ENCODE measurements around a stretch of chr12.

- PRO-cap, result no peak
- RAMPAGE, long total RNA, 2 experiments, result no peak in any of the 2 experiments
Measured at GRCh38 chr12:114669914-114670328, 14.1 kb downstream of the TBX3 start.

DNA sequence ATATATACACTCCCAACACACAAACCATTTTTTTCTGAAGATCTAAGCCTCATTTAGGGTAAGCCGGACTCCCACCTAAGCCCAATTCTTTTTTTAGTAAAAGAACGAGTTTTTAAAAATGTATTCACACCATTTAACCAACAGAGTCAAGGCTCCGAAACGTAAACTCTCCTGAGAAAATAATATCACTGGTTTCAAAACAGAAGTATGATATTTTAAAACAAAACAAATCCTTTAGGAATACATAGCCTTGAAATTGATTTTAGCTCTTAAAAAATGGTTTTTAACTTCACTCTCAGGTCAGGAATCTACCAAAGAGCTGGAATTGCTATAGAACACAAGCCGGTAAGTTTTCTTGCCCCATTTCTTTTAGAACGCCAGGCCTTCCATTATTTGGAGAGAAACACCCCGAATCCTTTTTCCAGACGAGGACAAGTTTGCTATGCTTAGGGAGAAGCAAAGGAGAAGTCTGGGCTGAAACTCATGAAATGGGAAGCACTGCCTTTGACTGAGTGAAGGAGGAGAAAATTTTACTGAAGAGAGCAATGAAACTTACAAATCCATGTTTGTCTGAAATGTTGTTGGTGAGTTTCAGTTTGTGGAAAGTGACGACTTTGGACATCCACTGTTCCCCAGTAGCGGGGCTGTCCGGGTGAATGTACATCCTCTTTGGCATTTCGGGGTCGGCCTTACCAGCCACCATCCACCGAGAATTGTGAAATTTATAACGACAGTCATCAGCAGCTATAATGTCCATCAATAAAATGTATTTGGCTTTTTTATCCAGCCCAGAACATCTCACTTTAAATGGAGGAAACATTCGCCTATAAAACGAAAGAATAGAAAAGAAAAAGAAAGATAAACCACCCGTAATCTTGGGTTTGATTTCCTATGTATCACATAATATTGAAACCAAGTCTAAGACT lies 3.4 kb downstream of the TBX3 start:
- PRO-cap, result no peak
- RAMPAGE, long total RNA, 2 experiments, result no peak in any of the 2 experiments

GRCh38 chr12:114686886-114687535 lies 3.0 kb upstream of the TBX3 start:
- PRO-cap, result no peak
- RAMPAGE, long total RNA, 2 experiments, result no peak in any of the 2 experiments

DNA sequence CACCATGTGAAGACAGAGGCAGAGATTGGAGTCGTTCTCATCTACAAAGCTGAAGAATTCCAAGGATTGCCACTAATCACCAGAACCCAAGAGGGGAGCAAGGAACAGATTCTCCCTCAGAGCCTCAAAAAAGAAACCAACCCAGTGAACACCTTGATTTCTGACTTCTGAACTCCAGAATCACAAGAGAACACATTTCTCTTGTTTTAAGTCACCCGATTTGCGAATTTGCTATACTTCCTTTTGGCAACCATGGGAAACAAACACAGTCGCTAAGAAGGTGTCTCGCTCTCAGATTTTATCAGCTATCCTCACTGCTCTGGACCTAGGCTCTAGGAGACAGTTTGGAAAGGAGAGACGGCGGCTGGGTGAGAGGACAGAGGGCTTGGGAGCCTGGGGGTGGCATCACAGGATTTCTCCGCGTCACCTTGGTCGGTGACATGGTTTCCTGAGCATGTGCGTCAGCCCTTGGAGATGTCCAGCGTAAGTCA lies 90.0 kb upstream of the TBX3 start:
- PRO-cap, result no peak
- RAMPAGE, long total RNA, 2 experiments, result no peak in any of the 2 experiments

DNA sequence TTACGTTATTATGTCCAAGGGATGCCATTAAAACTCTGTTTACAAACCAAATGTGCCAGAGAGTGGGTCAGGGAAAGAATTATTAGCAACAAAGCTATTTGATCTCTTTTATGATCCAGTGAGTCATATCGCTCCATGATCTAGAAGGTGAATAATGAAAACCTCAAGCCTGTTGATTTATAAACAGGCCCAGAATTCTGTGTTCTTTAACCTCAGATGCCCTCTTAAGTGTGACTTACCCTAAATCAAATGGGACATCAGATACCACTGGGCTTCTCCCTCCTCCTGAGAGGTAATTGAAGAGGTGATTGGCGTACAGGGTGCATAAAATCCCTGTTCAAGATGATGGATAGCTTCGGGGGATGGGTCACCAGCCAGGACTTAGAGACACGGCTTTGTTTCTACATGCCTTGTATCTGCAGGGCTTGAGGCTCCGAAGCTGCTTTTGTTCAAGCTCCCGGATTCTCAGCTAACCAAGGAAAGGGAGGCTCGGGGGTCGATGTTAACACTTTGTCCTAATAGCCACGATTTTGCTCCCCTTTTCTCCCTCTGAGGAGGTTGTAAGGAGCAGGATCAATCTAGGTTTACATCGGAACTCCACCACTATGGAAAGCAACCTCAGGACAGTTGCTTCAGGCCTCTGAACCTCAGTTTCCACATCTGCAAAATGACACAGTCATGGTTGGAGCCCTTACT lies 230.5 kb upstream of the TBX3 start:
- PRO-cap, result no peak
- RAMPAGE, long total RNA, 2 experiments, result no peak in any of the 2 experiments

- PRO-cap, result no peak
- RAMPAGE, long total RNA, 2 experiments, result no peak in any of the 2 experiments
Measured at GRCh38 chr12:115351509-115351966, 667.6 kb upstream of the TBX3 start.

GRCh38 chr12:115464015-115464436 lies 780.1 kb upstream of the TBX3 start:
- PRO-cap, result no peak
- RAMPAGE, long total RNA, 2 experiments, result no peak in any of the 2 experiments

- PRO-cap, result no peak
- RAMPAGE, long total RNA, 2 experiments, result no peak in any of the 2 experiments
Measured at GRCh38 chr12:115791329-115791900, 486.1 kb downstream of the MED13L start.

DNA sequence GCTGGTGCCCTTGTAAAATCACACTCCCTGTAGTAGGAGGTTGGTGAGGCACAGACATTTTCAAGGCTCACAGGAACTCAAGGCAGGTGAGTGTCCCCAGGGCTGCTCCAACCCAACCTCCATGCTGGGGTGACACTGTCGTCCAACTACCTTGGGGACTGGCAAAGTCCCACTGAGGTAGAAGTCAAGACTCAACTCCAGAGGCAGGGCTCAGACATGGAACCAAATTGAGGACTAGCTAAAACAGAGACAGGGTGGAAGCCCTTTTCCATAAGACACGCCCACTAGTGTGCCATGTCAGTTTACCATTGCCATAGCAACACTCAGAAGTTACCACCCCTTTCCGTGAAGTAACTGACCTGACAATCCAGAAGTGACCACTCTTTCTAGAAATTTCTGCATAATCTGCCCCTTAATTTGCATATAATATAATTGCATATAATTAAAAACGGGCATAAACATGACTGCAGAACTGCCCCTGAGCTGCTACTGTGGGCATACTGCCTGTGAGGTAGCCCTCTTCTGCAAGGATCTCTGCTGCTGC lies 409.7 kb downstream of the MED13L start:
- PRO-cap, result no peak
- RAMPAGE, long total RNA, 2 experiments, result no peak in any of the 2 experiments

DNA sequence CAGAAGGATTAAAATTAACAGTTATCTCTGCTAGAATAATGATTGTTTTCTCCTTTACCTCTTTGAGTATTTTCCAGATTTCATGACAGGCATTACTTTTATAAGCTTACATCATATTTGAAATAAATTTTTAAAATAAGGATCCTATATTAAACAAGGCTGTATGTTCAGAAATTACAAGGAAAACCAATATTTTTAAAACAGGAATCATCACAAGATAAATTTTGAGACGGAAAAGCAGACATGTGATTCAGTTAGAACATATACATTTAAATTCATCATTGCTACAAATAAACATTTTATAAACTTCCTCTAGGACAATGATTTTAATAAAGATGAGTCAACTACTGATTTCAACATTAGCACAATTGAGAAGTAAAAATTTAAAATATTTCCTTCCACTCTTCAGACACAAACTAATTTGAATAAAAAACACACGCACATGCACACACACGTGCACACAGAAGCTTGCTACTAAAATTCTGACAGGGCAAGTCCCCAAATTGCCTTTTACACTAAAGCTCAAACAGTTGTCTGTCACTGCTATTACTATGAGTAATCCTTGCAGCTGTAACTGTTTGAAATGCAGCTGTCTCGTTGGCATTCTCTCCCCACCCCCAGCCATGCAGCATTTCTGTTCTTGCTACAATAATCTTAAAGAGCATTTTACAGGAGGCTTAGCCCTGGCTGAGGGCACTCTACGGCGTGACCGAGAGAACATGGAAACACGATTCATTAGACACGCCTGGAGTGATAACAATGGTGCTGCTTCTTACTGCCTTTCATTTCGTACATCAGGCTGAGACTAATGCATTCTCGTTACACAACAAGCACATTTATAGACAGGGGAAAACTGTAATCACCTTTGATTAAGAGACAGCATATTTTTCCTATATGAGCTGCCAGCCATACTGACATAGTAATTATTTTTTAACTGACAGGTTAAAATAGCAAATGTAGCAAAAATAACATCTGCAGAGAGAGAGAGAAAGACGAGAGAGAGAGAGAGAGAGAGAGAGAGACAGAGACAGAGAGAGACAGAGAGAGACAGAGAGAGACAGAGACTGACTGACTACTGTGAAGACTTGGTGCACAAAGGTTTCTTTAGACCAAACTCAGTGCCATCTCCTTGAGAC lies 154.0 kb downstream of the MED13L start:
- PRO-cap, result no peak
- RAMPAGE, long total RNA, 2 experiments, result no peak in any of the 2 experiments

GRCh38 chr12:116133075-116133653 lies 144.3 kb downstream of the MED13L start:
- PRO-cap, result no peak
- RAMPAGE, long total RNA, 2 experiments, result no peak in any of the 2 experiments

DNA sequence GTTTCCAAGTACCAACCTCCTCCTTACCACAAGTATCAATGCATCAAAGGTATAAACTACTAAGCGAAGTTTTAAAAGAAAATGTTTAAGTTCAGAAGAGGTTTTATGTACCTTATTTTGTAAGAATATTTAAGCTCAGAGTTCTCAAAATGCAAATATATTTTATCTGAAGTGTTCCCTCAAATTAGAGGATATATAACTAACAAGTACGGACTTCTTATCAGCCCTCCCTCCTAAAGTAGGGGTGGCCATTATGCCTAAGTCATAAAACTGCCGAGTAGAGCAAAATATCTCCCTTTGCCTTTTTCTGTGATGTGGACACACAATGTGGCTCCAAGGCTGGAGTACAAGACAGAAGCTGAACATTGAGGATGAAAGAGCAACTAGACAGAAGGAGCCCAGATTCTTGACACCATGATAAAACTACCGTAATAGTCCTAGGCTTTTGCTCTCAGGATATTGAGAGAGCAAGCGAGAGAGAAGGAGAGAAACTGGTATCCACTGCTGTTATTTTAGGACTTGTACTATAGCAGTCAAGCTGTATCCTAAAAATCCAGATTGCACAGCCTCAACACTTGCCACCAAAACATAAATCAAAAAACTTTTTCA lies 120.9 kb downstream of the MED13L start:
- PRO-cap, result no peak
- RAMPAGE, long total RNA, 2 experiments, result no peak in any of the 2 experiments

GRCh38 chr12:116199402-116200637 lies 77.7 kb downstream of the MED13L start:
- PRO-cap, result no peak
- RAMPAGE, long total RNA, 2 experiments, result start-site peak on the minus strand in 1 of 2 experiments, at chr12:116199372-116199776 at its widest, 11 reads per replicate

- PRO-cap, result no peak
- RAMPAGE, long total RNA, 2 experiments, result no peak in any of the 2 experiments
Measured at GRCh38 chr12:116223868-116224643, 53.4 kb downstream of the MED13L start.

- PRO-cap, result no peak
- RAMPAGE, long total RNA, 2 experiments, result no peak in any of the 2 experiments
Measured at GRCh38 chr12:116384966-116385235, 107.4 kb upstream of the MED13L start.

GRCh38 chr12:116426173-116426871 lies 132.9 kb upstream of the MAP1LC3B2 start:
- PRO-cap, result no peak
- RAMPAGE, long total RNA, 2 experiments, result no peak in any of the 2 experiments

DNA sequence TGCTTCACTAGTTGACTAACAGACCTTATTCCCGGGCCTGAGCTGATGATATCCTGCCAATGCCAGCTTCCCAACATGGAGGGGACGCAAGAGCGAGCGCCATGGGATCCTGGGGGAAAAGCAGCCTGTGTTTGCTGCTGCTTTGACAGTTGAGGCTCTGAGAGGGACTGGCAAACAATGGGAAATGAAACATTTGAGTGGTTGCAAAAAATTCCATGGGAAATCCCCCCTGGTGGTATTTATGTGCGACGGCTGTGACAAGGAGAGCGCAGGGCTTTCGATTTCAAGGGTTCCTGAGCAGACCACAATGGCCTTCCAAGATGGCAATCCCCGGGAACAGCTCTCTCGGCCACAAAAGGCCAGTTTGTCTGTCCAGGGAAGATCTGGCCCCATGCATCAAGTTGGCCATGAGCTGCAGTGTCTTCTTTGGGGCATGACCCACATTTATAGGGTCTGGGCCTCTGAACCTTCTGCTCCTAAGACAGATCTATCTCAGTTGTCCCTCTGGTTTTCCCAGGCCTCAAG lies 21.8 kb upstream of the MAP1LC3B2 start:
- PRO-cap, result no peak
- RAMPAGE, long total RNA, 2 experiments, result no peak in any of the 2 experiments

- PRO-cap, result no peak
- RAMPAGE, long total RNA, 2 experiments, result no peak in any of the 2 experiments
Measured at GRCh38 chr12:116558810-116559312, 320 bp upstream of the MAP1LC3B2 start.

- PRO-cap, result unidirectional peak, plus-strand start at chr12:116658411; bidirectional peak, plus-strand start at chr12:116659030, minus-strand start at chr12:116658849
- RAMPAGE, long total RNA, 2 experiments, result no peak in any of the 2 experiments
Measured at GRCh38 chr12:116658224-116659122, 79.4 kb downstream of the SPRING1 start.

DNA sequence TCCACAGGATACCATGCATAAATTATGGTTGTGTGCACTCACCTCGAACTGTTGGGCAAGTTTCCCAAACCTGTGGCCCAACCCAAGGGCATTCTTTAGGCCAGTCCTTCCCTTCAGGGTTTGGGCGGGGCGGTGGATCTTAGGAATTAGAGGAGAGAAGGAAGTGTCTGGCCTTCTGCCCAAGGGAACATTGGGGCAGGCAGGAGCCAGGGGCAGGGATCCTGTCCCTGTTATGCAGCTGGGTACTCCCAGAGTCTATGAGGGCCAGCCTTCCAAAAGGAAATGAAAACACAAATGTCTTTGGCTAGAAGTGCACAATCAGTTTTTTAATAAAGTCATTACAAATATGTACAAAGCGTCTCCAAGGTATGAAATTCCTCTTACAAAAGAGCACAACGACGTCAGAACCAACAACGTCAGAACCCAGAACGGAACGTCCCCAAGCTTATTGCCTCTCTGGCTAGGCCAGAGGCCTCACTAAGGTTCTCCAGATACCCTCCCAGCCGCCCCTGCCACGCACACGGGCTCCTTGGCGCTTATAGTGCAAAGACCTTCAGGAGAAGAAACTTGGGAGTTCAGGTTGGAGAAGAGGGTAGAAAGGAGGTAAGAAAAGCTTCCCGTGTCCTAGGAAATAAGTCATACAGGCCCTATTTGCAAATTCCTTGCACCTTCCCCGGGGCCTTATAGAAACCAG lies 25.3 kb downstream of the HRK start:
- PRO-cap, result no peak
- RAMPAGE, long total RNA, 2 experiments, result no peak in any of the 2 experiments

All from body of pancreas (tissue), 2 donors.